Hepatocyte (in vitro differentiated cells and primary cell): Measurements from ENCODE around the gene CNKSR1.

- RAMPAGE, long total RNA, result no peak
- RRBS, result no CpG with 5 or more reads among the region's 30 CpGs
Measured at GRCh38 chr1:25033723-25034725, 103.9 kb upstream of the RUNX3 start.

DNA sequence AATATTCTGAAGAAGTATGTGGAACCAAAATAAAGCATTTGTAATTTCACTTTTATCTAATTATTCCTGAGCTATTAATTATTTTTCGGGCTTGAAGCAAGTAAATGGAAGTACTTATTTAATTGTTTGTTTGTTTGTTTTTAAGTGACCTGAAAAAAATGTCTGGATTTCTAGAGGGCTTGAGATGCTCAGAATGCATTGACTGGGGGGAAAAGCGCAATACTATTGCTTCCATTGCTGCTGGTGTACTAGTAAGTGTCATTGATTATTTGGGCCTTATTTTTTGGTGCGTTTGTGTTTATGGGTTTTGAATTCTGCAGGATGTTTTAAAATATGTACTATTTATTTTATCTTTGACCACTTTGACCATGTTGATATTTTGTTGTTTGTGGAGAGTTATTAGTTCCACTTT lies 2.2 kb downstream of the TMEM50A start:
- RAMPAGE, long total RNA, result no peak
- RRBS, result no CpG with 5 or more reads among the region's 3 CpGs

DNA sequence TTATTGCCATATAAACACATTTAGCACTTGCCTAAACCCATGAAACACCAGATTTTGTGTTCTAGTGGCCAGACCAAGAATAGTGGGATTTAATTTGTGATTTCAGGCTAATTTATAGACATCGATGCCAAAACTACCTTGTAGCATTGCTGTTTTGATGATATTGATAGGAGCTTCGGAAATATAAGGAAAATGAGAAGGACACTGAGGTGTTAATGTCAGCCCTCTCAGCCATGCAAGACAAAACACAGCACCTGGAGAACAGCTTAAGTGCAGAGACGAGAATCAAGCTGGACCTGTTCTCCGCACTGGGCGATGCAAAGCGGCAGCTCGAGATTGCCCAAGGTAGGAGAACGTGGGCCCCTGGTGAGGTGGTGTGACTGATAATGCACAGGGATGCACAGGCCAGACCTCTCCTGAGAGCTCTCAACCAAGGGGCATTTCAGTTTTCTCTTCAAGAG lies 52.1 kb upstream of the LDLRAP1 start:
- RAMPAGE, long total RNA, result no peak
- RRBS, result no CpG with 5 or more reads among the region's 8 CpGs

- RAMPAGE, long total RNA, result no peak
- RRBS, result 97% methylated on average over 3 of the region's 11 CpGs
Measured at GRCh38 chr1:25562416-25563100, 19.2 kb downstream of the LDLRAP1 start.

DNA sequence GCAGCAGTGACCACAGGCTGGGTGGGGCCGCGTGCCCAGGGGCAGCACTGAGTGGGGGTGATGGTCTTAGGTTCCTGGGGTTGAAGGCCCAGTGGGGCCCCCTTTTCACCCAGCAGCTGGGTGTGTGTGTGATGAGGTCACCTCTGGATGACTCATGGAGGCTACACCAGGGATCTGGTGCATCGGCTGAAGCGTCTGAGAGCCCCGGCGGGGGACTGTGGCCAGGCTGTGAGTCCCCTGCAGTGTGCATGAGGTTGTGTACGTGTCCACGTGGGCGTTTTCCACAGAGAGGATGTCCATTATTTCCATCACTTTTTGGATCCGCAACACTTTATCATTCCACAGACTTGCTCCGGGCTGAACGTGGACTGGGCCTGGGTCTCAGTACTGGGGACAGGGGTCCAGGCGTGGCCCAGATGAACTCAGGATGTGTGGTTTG lies 25.6 kb downstream of the LDLRAP1 start:
- RAMPAGE, long total RNA, result no peak
- RRBS, result no CpG with 5 or more reads among the region's 13 CpGs

- RAMPAGE, long total RNA, result no peak
- RRBS, result 18% methylated on average over 20 of the region's 58 CpGs
Measured at GRCh38 chr1:25617737-25618543, 1.3 kb downstream of the MAN1C1 start.

DNA sequence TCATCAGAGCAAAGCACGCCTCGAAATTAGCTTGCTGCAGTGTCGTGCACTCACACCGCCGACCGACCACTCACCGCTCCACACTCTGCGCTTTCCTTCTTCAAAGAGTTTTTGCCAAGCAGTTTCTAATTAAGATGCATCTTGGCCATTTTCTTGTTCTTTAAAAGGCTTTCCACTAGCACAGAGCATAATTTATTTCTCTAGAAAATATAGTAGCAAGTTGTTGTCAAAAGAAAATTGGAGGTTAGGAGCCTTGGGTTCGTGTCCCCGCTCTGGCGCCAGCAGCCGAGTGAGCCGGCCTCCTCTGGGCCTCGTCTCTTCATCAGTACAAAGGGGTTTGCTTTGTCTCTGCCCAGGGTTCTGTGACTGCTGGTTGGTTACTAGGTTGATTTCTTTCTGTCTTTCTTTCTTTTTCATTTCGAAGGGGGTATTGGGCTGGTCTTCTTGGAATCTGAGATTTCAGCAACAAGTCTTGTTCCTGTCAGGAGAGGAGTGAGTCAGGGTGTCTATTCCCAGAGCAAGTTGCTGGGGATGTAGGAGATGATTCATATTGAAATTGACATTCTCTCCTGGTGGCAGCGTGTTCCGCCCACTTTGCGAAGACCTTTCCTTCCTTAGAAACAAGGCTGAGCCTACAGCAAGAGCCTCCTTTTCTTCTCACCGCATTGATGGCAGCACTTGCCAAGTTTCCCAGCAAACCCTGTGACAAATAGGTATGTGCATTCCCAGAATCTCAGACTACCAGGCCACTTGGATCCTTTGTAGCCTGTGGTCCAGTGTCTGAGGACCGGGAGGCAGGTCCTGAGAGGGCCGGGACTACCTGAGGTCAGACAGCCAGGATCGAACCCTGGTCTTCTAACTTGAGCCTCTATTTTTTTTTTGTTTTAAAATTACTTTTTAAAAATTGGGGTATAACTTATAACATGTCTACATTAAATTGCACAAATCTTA lies 79.2 kb downstream of the MAN1C1 start:
- RAMPAGE, long total RNA, result no peak
- RRBS, result no CpG with 5 or more reads among the region's 22 CpGs

- RAMPAGE, long total RNA, result no peak
- RRBS, result no CpG with 5 or more reads among the region's 14 CpGs
Measured at GRCh38 chr1:25800909-25801433, 978 bp downstream of the SELENON start.

GRCh38 chr1:25809552-25809925 lies 9.5 kb downstream of the SELENON start:
- RAMPAGE, long total RNA, result no peak
- RRBS, result 90% methylated on average over 7 of the region's 11 CpGs

- RAMPAGE, long total RNA, result no peak
- RRBS, result no CpG with 5 or more reads among the region's 16 CpGs
Measured at GRCh38 chr1:25816090-25816762, 3.5 kb upstream of the MTFR1L start.

- RAMPAGE, long total RNA, result no peak
- RRBS, result under 1% methylated on average over 9 of the region's 42 CpGs
Measured at GRCh38 chr1:25820525-25821442, 1.0 kb downstream of the MTFR1L start.

GRCh38 chr1:25858345-25858923 lies 823 bp downstream of the AUNIP start:
- RAMPAGE, long total RNA, result no peak
- RRBS, result 29% methylated on average over 3 of the region's 9 CpGs

GRCh38 chr1:26034943-26035978 lies 10.7 kb downstream of the SLC30A2 start:
- RAMPAGE, long total RNA, result no peak
- RRBS, result 4% methylated on average over 25 of the region's 72 CpGs

DNA sequence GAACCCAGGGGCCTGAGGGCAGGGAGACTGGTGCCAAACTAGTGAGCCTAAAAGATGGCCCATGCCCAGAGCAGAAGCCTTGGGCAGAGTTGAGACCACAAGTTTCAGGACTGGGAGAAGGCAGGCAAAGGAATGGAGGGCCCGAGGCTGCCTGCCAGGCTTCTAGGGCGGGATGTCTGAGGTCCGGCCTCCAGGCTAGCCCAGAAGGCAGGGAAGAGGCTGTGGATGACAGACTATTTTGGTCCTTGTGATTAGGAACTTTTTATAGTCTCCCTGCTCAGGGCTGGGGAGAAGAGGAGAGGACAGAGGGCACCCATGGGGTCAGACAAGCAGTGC lies 252 bp downstream of the FAM110D start:
- RAMPAGE, long total RNA, result no peak
- RRBS, result no CpG with 5 or more reads among the region's 3 CpGs

DNA sequence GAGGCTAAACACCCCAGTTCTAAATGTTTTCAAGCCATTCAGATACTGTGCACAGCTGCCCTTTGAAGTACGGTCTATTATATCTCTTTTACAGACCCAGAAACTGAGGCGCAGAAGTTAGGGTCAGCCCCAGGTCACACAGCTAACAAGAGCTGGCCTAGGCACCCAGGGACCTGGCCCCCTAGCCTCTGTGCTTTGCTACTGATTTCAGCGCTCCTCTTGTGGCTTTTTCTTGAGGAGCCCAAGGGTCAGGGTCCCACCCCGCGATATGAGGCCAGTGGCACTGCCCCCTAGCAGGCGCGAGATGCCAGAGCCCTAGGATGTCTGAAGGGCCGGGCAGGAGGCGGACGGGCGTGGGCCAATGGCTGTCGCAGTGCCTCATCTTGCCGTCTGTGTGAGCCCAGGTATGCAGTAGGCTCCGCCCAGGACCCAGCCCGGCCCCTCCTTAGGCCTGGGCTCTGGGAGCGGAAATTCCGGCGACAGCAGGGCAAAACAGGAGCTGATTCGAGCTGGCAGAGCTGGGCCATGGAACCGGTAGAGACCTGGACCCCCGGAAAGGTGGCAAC lies at the start of gene CNKSR1:
Gene CNKSR1 (plus strand): TSS at position 469 of the 566 bp plus-strand sequence.
- RAMPAGE, long total RNA, result no peak
- RRBS, result 43% methylated on average over 12 of the region's 21 CpGs

- RAMPAGE, long total RNA, result no peak
- RRBS, result no CpG with 5 or more reads among the region's 6 CpGs
Measured at GRCh38 chr1:26280970-26281855, 1.3 kb downstream of the SH3BGRL3 start.

- RAMPAGE, long total RNA, result no peak
- RRBS, result no CpG with 5 or more reads among the region's 3 CpGs
Measured at GRCh38 chr1:26288556-26288984, 8.7 kb downstream of the SH3BGRL3 start.

DNA sequence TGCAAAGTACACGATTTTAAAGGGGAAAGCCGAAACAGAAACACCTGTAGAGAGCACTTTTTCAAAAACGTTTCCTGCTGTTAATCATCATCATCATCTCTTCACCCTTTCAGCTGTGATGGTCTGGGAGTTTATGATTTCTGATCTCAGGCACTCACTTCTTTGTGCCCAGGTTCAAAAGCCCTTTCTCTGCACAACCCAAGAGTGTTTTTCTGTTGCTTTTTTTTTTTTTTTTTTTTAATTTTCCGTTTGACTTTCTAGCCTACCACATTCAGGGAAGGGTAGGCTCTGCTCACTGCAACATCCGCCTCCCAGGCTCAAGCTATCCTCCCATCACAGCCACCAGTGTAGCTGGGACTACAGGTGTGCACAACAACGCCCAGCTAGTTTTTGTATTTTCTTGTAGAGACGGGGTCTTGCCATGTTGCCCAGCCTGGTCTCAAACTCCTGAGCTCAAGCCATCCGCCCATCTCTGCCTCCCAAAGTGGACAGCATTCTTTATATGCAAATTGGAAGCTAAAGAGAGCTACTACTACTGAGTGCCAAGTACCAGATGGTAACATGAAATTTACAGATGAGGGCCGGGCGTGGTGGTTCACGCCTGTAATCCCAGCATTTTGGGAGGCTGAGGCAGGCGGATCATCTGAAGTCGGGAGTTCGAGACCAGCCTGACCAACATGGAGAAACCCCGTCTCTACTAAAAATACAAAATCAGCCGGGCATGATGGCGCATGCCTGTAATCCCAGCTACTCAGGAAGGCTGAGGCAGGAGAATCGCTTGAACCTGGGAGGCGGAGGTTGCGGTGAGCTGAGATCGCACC lies 1.2 kb upstream of the UBXN11 start:
- RAMPAGE, long total RNA, result no peak
- RRBS, result no CpG with 5 or more reads among the region's 21 CpGs

- RAMPAGE, long total RNA, result no peak
- RRBS, result no CpG with 5 or more reads among the region's 14 CpGs
Measured at GRCh38 chr1:26351506-26352385, 2.2 kb downstream of the CRYBG2 start.

DNA sequence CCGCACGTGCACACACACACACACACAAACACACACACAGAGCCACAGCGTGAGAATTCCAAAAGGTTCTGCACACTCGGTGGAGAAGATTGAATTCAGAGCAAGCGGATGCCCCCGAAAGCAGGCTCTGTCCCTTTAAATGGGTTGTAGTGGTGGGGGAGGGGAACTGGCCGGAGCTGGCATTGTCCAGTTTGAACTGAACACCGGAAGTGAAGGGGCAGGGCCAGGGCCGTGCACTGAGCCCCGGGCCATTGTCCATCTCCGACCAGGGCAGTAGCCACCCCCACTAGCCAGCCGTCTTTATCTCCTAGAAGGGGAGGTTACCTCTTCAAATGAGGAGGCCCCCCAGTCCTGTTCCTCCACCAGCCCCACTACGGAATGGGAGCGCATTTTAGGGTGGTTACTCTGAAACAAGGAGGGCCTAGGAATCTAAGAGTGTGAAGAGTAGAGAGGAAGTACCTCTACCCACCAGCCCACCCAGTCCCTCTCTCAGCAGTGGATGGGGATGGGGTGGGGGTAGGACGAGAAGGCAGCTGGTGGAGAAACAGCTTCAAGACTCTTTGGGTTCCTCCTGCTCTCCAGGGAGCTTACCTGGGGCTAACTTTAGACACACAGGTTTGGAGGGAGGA lies 1.2 kb upstream of the LIN28A start:
- RAMPAGE, long total RNA, result no peak
- RRBS, result 6% methylated on average over 3 of the region's 15 CpGs